Cardiac ventricle fibroblast (primary cell): Measurements from ENCODE around the genes RTF1, TYRO3, PLA2G4D and ADAL.

- RAMPAGE, long total RNA, result no peak
Measured at GRCh38 chr15:41416320-41417531, at the start of gene RTF1. TSS of gene RTF1 (plus strand) at chr15:41417095.

GRCh38 chr15:41503334-41503875 lies 9.7 kb downstream of the ITPKA start:
- RAMPAGE, long total RNA, result no peak

DNA sequence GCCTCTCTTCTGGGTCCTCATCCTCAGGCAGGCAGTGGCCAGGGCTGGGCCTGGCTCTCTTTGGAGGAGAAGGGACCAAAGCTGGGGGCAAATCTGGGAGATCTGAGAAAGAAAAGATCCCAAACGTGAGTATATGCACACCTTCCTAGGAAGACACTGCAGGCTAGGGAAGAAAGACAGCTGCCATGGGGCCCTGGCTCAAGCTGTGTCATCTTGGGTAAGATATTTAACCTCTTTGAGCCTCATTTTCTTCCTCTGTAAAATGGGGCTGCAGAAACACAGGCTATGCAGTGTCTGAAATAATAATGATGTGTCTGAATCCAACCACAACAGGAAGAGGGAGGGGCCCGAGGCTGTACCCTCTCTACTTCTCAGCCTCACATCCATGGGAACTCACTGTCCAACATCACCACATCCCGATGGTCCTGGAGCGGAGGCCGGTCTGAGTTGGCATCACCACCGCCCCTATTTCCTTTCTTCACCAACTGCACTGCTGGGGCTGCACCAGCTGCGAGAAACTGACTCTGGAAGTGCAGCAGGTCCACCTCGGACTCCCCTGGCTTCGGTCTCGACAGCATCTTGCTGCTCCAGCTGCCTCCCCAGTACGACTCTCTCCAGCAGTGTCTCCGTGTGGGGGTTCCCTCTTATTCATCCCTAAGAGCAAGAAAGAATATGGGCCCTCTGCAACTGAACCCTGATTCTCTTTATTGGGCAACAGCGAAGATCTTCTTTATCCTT lies 7.3 kb downstream of the RPAP1 start:
- RAMPAGE, long total RNA, result no peak

GRCh38 chr15:41558398-41559417 lies at the start of gene TYRO3:
TSS of gene TYRO3 (plus strand) at chr15:41559212.
- RAMPAGE, long total RNA, result no peak

- RAMPAGE, long total RNA, result no peak
Measured at GRCh38 chr15:41567746-41568261, 8.8 kb downstream of the TYRO3 start.

DNA sequence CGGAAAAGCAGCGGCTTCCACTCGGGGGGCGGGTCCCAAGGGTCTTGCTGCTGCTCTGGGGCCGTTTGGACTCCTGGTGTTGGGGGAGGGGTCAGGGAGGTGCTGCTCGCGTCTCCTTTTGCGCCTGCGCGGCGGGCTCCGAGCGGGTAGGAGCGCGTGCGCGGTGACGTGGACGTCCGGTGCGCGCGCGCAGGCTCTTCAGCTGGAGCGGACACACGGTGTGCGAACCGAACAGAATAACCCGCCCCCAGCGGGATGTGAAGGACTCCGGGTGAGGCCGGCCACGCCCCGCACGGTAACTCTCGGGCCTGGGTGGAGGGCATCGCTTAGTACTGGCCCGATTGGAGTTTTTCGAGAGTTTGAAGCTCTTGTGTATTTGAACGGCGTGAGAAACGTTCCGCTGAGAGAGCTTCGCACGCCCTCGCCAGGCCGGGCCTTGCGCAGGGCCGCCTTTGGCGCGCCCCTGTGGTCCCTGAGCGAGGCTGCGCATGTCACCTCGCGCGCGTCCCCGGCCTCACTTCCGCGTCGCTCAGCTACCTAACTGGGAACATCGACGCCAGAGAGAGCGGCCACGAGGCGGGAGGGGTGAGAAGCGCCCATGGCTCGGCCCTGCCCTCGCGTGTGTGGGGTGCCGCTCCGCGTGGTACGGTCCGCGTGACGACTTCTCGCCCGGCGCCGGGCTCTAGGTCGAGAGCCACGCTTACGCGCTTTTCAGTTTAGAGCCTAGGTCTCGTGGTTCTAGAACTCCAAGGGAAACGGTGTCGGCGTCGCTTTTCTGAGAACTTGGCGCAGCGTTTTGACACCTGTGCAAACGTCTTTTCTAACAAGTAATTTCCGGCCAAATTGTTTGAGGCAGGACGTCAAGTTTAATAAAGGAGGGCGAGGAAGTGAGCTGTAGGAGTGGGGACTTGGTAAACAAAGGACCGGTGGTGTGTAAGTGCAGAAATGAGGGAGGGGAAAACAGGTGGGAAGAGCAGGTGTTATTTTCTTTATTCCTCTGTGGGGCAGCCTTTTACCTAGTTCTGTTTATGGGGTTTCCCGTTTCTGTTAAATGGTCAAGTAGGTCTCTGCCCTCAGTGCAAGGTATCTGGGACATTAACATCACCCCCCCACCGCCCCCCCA lies 101.6 kb downstream of the TYRO3 start:
- RAMPAGE, long total RNA, result no peak

DNA sequence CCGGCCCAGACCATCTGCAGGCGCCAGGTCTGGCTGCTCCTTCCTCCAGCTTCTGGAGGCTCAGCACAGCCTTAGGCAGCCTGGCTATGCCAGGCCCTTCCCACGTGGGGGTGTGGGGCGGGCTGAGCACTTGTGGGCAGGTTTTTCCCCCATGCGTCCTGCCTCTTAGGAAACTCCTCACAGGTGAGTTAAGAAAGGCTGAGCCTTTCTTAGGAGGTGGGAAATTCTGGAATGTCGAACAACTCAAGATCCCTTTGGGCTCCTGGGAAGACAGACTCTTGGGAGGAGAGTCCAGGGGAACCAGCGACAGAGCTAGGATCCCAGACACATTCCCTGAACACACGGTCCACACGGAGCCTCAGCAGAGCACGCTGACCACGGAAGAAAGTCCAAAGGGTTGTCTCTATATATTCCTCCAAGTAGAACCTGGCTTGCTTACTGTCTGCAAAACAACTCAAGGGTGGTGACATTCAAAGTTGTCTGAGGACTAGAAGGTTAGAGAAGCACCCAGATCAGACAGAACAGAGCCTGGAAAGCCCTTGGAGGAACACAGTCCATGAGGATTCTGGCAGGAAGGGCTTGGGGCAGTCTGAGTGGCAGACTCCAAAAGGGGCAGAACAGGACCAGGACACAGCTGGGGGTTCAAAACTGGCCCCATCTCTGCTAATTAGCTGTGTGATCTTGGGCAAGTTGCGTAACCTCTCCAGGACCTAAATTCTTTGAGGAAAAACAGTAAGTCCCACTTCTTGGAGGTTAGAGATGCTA lies 11.5 kb downstream of the PLA2G4B start:
- RAMPAGE, long total RNA, result no peak

- RAMPAGE, long total RNA, result no peak
Measured at GRCh38 chr15:41936499-41937605, 35.5 kb downstream of the EHD4 start.

DNA sequence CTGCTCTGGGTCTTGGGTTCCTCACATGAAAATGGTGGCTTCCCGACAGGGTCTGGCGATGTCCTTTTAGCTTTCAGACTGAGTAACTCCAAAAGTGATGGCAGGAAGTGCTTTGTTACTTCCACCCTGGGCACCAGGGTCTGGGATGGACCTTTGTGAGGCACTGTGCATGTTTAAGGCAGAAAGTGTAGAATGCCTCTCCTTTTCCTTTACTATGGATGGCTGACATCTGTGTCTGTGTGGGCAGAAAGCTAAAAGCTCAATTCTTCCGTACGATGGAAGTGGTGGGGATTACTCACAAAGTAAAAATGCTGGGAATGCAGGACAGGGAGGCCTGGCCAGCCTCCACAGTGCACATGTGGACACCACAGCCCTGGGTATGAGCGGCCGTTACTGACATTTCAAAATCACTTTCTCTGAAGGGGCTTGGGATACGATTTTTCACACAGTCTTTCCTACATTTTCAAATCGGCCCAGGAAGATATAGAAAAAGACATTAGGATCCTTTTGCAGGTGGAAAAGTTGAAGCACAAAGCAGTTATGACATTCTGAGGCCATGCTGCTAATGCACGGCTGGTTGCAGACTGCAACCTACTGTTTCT lies 28.1 kb downstream of the EHD4 start:
- RAMPAGE, long total RNA, result no peak

- RAMPAGE, long total RNA, result no peak
Measured at GRCh38 chr15:41974715-41975141, 2.4 kb upstream of the EHD4 start.

GRCh38 chr15:42094388-42094643 lies at the start of gene PLA2G4D:
TSS of gene PLA2G4D (minus strand) at chr15:42094562.
- RAMPAGE, long total RNA, result no peak

GRCh38 chr15:42151701-42152173 lies 4.7 kb downstream of the PLA2G4F start:
- RAMPAGE, long total RNA, result no peak

DNA sequence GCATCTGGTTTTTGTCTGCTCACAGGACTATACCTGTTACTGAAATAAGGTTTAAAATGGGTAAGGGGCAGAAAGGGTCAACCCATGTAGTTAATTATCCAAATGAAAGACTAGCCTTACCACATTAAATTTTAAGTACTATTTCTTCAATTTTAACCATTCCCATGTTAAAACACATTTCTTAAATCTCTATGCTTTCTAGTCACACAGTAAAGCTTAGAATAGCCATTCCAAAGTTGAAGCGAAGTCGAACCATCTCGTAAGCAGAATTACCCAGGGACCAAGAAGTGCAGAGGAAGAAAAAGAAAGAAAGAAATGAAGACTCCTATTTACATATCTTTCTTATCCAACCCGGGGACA lies 465 bp upstream of the GANC start:
- RAMPAGE, long total RNA, result no peak

- RAMPAGE, long total RNA, result no peak
Measured at GRCh38 chr15:42273772-42274637, 772 bp upstream of the TMEM87A start.

- RAMPAGE, long total RNA, result no peak
Measured at GRCh38 chr15:42491504-42491908, 565 bp upstream of the ZNF106 start.

- RAMPAGE, long total RNA, result no peak
Measured at GRCh38 chr15:43330466-43330916, at the start of gene ADAL. TSS of gene ADAL (plus strand) at chr15:43330672.

- RAMPAGE, long total RNA, result no peak
Measured at GRCh38 chr15:43371450-43371740, 494 bp downstream of the TUBGCP4 start.

- RAMPAGE, long total RNA, result no peak
Measured at GRCh38 chr15:43406129-43407033, 35.5 kb downstream of the TUBGCP4 start.

GRCh38 chr15:43509535-43509830 lies 7.9 kb upstream of the MAP1A start:
- RAMPAGE, long total RNA, result no peak

DNA sequence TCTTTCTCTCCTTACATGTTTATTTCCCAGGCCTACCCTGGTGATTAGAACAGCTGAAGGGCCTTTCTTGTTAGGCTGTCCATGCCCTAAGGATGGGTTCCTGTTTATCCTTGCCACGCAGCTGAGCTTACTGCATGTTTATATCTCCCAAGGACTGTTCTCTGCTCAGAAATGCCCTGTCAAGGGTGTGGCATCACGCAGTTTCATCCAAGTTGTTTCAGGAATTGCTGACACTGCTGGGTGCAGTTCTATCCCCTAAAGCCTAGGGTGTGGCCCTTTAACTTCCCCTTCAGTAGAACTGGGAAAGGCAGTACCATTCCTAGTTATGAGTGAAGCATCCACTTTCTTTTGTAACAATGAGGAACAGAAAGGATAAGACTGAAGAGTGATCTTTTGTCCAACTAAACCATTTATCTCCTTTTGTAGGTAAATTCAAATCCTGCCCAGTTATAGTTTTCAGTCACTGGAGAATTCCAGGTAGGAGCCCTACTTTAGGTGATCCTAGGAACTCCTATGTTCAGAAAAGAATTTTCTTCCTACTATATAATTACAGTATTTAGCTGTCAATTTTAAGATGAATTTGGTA lies 4.9 kb downstream of the ELL3 start:
- RAMPAGE, long total RNA, result no peak